ENCODE measurements around a stretch of chr11.

DNA sequence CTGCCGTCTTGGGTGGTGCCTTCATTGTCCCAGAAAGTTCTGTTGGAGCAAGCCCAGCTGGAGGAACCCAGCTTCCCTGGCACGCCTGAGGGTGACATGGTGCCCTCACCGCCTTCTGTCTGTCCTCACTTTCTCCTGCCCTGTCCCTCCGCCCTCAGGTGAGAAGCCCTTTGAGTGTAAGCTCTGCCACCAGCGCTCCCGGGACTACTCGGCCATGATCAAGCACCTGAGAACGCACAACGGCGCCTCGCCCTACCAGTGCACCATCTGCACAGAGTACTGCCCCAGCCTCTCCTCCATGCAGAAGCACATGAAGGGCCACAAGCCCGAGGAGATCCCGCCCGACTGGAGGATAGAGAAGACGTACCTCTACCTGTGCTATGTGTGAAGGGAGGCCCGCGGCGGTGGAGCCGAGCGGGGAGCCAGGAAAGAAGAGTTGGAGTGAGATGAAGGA, 46.0 kb upstream of the NNMT start:
- PRO-cap = no peak
- RAMPAGE, long total RNA = no peak

- PRO-cap = no peak
- RAMPAGE, long total RNA = no peak
These were observed 1.7 kb downstream of the NNMT start for GRCh38 chr11:114297603-114298662.

- PRO-cap = no peak
- RAMPAGE, long total RNA = no peak
These were observed 2.5 kb downstream of the NNMT start for GRCh38 chr11:114298663-114299185.

DNA sequence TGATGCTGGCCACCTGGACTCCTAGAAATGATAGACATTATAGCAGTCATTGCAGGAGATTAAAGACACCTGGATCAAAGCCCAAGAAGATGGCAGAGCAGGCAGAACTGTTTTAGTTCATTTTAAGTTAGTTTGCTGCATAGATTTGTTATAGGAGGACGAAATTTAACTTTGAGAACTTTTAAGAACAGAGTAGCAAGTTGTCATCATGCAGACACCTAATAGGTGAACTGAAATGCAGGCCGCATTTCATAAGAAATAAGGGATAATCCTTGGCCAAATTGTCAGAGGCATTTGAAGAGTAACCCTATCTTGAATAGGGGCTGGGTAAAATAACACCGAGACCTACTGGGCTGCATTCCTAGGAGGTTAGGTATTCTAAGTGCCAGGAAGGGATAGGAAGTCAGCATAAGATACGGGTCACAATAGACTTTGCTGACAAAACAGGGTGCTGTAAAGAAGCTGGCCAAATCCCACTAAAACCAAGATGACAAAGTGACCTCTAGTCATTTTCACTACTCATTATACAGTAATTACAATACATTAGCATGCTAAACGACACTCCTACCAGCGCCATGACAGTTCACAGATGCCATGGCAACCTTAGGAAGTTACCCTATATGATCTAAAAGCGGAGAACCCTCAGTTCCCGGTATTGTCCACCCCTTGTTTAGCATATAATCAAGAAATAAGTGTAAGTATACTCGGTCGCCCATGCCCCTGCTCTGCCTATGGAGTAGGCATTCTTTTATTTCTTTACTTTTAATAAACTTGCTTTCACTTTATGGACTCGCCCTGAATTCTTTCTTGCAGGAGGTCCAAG, 1.0 kb upstream of the REXO2 start:
- PRO-cap = no peak
- RAMPAGE, long total RNA = no peak

- PRO-cap = no peak
- RAMPAGE, long total RNA = no peak
These were observed 1.6 kb upstream of the NXPE2 start for GRCh38 chr11:114676740-114677207.

- PRO-cap = no peak
- RAMPAGE, long total RNA = no peak
These were observed 107.7 kb downstream of the CADM1 start for GRCh38 chr11:115396562-115396903.

DNA sequence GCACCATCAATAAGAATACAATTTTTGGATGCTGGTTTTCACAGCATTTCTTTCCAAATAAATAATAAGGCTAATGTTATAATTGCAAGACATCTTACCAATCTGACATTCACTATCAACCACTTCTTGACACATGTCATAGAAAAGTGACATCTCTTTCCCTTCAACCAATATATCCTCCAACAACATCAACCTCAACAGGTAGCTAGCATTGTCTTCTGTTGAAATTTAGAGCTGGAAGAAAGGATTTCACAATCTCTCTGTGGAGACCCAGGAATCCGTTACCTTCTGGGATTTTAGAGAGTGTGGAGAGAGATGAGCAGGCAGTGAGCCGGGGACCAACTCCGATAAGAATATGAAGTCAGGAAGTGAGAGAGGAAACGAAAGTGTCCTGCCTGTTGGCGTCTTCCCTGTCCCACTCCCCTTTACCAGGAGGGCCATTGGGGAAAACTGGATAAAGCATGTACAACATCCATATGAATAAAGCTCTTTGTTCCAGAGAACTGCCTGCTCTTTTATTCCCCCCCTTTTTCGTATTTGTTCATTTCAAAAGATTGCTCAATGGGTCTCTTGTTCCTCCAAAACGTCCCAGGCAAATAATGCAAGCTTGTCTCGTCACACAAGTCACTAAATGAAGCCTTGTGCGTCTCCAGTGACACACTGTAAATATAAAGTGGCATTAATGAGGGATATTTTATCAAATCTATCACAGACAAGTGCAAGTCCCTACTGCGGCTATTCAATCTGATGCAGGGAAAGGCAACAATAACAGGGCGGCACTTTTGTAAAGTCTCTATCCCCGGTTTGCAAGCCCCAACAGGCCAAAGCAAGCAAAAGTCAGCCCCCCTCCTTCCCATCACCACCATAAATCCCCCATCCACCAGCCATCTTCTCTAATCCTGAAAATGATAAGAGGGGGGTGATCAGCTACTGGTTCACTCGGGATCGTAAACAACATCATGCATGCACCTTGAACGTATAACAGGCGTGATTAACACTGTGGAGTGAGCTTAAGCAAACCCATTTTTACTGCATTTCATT, 3.4 kb downstream of the CADM1 start:
- PRO-cap = no peak
- RAMPAGE, long total RNA = no peak

- PRO-cap = no peak
- RAMPAGE, long total RNA = no peak
These were observed 44.6 kb upstream of the CADM1 start for GRCh38 chr11:115548709-115549333.

DNA sequence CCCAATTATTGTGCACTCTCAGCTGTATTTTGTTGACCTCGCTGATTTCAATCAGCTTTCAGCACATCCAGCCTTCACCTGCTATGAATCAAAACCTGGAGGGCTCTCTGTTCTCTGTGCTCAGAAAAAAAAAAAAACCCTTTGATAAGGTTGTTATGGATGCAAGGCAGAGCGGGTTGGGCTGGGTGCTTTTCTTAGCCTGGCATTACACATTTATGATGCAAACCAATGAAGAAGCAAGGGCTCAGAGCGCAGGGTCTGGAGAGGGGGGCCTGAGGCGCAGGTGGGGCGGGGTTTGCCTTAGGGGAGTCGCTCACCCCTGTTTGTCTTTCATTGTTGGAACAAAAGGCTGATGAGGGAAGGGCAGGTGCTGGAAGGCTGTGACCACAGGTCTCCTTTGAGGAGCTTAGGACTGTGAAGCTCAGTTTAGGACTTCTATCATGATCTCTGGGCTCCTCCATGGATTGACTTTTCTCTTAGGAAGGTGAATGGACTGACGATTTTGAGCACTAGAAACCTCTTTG, 86.1 kb upstream of the CADM1 start:
- PRO-cap = no peak
- RAMPAGE, long total RNA = no peak

- PRO-cap = no peak
- RAMPAGE, long total RNA = no peak
These were observed 103.3 kb upstream of the CADM1 start for GRCh38 chr11:115607448-115607923.

GRCh38 chr11:115660165-115660755, 156.0 kb upstream of the CADM1 start:
- PRO-cap = no peak
- RAMPAGE, long total RNA = no peak

DNA sequence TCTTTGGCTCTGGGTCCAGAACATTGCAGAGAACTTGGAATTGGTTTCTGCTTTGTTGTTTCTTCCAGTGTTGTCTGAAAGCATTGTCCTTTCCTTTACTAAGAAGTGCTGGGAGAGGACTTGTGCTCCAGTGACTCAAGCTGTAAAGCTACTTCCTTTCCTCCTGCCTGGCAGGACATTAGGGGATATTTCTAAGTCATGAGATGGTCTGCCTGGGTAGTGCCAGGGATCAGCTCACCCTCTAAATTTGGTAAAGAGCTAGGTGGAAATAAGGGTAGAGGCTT, 202.5 kb upstream of the CADM1 start:
- PRO-cap = no peak
- RAMPAGE, long total RNA = no peak

GRCh38 chr11:115717082-115717641, 212.9 kb upstream of the CADM1 start:
- PRO-cap = no peak
- RAMPAGE, long total RNA = no peak

- PRO-cap = bidirectional peak, plus-strand start at chr11:115939978, minus-strand start at chr11:115939860
- RAMPAGE, long total RNA = no peak
These were observed 435.5 kb upstream of the CADM1 start for GRCh38 chr11:115939565-115940181.

DNA sequence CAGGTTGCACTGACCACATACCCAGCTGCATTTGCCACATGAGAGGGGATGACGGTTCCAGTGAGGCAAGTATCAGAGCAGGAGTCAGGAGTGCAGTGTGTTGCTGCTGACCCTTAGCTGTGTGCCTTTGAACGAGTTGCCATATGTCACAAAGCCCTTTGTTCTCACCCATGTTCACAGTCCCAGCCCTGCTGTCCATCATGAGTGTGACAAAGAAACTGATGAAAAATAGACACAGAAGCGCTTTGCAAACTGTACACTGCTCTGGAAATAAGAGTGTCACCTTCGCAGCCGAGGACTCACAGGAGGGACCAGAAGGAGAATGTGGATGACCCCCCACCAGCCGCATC, 568.8 kb upstream of the CADM1 start:
- PRO-cap = no peak
- RAMPAGE, long total RNA = no peak

- PRO-cap = no peak
- RAMPAGE, long total RNA = no peak
These were observed 327.3 kb downstream of the BUD13 start for GRCh38 chr11:116445374-116445933.

GRCh38 chr11:116562808-116563406, 209.9 kb downstream of the BUD13 start:
- PRO-cap = no peak
- RAMPAGE, long total RNA = no peak

GRCh38 chr11:116687452-116688725, 84.9 kb downstream of the BUD13 start:
- PRO-cap = no peak
- RAMPAGE, long total RNA = no peak

- PRO-cap = no peak
- RAMPAGE, long total RNA = no peak
These were observed 445 bp downstream of the APOA4 start for GRCh38 chr11:116822642-116823075.

- PRO-cap = no peak
- RAMPAGE, long total RNA = no peak
These were observed 2.8 kb upstream of the APOC3 start for GRCh38 chr11:116826654-116827495.

Measured in OCI-LY7 (cell line).